Calu3 (cell line): ENCODE measurements around the gene SMAP2.

GRCh38 chr1:40373151-40374189, at the start of gene SMAP2:
TSS of gene SMAP2 (plus strand) at chr1:40373727.
- PRO-cap: bidirectional peak, plus-strand start at chr1:40373706, minus-strand start at chr1:40373512

DNA sequence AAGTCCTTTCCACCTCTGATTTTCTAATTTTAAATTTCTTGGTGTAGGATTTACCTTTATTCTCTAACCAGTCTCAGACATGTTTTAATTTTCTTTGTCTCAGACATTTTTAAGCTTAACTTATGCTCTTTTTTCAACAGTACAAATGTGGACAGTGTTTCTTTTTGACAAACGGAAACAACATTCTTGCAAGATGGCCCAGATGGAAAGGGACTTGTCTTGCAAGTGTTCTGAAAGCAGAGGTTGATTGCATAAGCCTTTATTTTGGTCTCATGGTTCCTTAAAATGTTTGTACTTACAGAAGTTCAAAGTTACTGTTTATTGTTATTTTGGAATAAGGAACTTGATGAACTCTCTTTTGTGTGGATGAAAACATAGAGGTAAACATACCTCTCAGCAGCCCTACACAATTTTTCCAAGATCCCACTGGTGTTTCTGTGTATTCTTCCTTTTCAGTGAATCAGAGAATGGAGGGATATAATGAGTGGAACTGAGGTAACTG, 22.9 kb downstream of the SMAP2 start:
- PRO-cap: no peak

- PRO-cap: no peak
Observed at GRCh38 chr1:40417450-40417649, 32.9 kb upstream of the ZFP69B start.

DNA sequence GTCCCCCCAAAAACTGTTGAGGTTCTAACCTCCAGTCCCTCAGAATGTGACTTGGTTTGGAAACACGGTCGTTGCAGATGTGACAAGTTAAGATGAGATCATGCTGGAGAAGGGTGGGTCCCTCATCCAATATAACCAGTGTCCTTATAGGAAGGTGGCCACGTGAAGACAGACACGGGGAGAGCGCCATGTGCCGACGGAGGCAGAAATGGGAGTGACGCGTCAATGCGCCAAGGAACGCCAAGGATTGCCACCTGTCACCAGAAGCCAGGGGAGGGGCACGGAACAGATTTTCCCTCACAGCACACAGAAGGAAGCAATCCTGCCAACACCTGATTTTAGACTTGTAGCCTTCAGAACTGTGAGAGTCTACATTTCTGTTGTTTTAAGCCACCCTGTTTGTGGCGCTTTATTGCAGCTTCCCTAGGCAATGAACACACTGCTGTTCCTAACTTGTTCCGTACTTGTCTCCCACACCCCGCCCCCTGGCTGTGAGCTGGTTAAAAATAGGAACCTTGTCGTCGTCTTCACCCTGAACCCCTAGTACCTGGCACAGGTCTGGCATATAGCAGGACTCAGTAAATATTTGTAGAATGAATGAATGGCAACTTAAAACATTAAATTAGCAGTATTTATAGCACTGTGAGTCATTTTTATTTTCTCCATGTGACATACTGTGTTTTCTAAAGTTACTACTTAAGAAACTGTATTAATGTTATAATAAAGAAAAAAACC, 14.2 kb downstream of the RIMS3 start:
- PRO-cap: no peak

DNA sequence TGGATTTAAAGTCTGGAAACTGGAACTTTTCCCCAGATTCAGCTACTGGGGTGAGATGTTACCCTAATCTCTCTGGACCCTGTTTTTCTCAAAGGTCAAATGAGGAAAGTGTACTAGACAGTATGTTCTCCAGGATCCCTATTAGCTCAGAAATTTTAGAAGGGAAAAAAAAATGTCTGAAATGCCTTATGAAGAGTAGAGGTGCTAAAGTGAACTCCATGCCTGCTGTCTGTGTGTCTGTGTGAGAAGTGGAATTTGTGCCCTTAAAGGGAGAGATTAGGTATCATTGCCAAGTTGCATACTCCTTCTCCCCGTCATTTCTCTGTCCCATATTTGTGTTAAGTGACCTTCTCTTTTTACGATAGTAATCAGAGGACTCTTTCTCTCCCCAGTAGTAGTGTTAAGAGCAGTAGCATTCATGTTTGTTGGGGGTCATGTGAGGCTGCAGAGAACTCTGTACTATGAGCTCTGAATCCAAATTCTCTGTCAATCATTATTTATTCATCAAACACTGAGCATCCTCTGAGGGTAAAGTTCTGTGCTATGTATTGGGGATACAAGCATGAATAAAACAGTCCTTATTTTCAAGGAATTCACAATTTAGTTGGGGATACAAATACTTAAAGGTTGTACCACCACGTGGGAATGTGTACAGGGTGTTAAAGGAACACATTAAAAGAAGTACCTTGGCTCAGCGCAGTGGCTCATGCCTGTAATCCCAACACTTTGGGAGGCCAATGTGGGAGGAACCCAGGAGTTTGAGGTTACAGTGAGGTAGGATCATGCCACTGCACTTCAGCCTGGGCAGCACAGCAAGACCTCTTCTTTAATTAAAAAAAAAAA, 25.0 kb upstream of the KCNQ4 start:
- PRO-cap: no peak

GRCh38 chr1:40784044-40784562, 516 bp downstream of the KCNQ4 start:
- PRO-cap: no peak

DNA sequence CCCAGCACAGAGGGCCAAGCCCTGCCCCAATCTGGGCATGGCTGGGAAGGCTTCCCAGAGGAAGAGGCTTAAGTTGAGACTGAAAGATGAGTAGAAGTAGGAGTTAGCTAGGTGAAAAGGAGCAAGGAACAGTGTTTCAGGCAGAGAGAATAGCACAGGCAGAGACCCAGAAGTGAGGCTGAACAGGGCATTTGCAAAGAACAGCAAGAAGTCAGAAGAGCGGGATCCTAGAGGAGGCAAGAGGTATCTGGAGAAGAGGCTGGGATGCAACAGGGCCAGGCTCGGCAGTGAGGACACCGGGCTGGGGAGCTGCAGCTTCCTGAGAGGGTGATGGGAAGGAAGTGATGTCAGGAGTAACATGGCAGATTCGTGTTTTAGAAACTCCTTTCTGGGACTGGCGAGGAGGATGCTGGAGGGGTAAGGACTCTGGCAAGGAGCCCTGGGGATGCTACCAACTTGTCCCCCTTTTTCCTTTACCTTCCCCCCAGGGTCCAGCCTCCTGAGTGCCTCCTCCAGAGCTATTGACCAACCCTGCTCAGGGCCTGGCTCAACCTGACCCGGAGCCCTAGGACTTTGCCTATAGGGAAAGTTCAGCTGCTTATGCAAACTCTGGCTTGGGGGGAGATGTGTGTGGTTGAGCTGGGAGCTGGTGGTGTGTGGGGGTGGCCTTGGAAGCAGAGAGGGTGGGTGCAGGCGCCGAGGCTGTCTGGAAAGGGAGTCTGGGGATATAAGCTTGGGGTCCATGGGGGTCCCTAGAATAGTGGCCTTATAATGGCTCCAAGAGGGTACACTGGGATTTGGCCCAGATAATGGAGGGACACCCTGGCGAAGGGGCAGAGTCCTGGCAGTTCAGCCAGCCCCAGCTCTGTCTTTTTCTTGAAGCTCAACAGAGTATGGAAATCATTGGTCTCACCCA, 13.9 kb downstream of the KCNQ4 start:
- PRO-cap: no peak

- PRO-cap: no peak
Observed at GRCh38 chr1:40859604-40860056, 2.5 kb downstream of the CITED4 start.

- PRO-cap: bidirectional peak, plus-strand start at chr1:40861497, minus-strand start at chr1:40861117
Observed at GRCh38 chr1:40860431-40861588, 1.4 kb downstream of the CITED4 start.

GRCh38 chr1:40986403-40987056, 7.0 kb downstream of the CTPS1 start:
- PRO-cap: no peak

DNA sequence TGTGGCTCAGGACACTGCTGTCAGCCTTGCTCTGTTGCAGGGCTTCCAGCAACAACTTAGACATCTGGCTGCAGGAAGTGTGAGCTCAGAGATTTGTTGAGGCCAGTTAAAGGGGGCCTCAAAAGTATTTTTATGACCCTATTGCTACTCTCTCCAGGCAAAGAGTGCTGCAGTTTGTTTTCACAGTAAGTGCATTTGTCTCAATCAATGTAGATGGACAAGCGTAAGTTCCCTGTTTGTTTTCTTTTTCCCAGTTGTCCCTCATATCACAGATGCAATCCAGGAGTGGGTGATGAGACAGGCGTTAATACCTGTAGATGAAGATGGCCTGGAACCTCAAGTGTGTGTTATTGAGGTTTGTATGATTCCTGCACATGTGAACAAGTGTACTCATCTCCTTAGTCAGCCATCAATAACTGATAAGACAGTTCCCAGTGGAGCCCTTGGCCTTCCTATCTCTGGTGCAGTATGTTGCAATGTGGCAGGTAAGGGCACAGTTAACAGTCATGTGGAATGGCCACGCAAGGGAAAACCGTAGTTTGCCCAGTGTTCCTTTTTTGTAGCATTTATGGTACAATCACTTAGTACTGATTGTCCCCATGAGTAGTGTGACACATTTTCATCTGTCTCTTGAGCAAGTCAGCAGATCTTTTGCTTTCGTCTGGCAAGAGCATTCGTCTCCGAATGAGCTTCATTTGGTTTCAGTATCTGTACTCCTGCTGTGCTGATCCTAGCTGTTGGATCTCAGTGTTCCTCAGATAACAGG, 7.8 kb downstream of the CTPS1 start:
- PRO-cap: no peak

DNA sequence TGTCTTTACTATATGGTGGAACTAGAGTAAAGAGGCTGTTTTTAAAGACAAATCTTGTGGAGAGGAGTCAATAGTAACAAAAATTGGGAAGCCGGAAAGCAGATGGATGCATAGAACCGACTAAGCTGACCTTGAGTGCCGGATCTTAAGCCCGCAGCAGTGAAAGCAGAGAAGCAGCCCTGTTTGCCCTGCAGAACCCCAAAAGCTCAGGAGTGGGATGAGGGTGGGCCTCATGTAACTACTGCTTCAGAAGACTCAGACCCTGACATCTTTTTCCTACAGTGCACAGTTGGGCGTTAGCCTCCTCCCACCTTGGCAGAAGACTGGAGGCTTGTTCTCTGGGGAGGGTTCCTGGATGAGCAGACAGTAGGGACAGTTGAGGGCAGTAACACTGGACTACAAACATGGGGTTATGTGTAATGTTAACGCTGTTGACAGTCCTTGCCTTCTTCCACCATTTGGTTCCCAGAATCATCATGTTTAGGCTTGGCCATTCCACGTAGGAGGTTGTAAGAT, 9.5 kb downstream of the CTPS1 start:
- PRO-cap: no peak

- PRO-cap: no peak
Observed at GRCh38 chr1:41023062-41024259, 1.9 kb upstream of the SLFNL1 start.

- PRO-cap: no peak
Observed at GRCh38 chr1:41423411-41424104, 60.9 kb downstream of the EDN2 start.

GRCh38 chr1:41495015-41495964, 10.8 kb upstream of the EDN2 start:
- PRO-cap: no peak

- PRO-cap: no peak
Observed at GRCh38 chr1:41498697-41499303, 14.3 kb upstream of the EDN2 start.

DNA sequence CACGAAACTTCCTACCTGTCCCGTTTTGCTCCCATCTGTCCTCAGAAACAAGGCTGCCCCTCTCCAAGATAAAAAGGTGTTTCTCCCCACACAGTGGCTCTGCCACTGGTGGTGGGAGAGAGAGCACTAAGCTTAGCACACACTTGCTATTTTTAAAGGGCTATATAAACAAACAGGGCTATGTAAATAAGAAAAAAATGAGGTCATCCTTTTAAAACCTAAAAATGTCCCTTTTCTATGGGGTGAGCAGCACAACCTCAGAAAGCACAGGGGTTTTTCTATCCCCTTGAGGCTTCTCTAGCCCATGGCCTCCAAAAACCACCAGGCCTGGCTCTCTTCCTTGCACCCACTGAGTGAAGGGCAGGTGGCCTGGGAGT, 138.8 kb upstream of the EDN2 start:
- PRO-cap: no peak

DNA sequence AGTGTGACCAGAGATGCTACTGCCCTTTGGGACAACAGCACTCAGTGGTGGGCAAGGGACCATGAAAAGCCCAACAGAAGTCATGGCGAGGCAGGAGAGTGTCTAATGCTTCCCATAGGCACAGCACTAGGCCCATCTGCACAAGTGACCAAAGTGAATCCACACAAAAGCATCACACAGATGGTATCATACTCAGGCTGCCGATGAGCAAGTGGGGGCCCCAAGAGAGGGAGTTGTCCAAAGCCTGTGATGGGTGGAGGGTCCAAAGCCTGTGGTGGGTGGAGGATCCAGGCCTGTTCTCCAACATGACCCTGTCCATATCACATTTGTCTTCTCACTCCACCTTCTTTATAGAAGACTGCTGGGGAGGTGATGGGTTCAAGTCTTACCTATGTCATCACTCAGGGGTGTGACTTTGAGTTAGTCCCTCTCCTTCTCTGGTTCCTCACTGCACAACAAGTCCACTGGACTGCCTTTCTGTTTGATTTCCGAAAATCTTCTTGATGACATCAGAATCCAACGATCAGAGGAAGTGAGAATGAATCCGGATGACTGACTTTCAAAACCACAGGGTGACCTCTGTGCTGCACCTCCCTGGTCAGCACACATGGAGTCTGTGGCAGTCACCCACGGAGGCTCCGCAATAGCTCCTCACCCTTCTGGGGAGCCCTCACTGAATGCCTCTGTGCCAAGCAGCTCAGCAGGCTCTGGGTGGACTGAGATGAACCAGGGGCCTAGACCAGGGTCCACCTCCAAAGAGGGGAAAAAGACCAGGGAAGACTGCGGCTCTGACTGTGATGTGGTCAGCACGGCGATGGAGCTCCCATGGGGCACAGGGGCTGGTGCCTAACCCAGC, 166.8 kb downstream of the HIVEP3 start:
- PRO-cap: no peak

DNA sequence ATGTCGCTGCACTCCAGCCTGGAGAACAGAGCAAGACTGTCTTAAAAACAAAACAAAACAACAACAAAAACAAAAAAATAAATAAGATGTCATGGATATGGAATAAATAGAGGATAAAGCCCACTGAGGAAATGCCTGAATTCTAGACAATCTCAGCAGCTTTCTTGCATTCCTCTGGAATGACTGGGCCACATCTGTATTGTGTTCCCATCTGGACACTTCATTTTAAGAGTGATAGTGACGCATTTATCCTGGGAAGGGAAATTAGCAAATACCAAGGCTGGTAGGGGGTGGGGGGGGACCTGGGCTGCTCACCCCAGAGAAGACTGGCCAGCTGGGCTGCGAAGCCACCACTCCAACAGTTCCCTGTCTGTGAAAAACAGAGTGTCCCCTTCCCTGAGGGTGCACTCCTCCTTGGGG, 106.3 kb downstream of the HIVEP3 start:
- PRO-cap: no peak

DNA sequence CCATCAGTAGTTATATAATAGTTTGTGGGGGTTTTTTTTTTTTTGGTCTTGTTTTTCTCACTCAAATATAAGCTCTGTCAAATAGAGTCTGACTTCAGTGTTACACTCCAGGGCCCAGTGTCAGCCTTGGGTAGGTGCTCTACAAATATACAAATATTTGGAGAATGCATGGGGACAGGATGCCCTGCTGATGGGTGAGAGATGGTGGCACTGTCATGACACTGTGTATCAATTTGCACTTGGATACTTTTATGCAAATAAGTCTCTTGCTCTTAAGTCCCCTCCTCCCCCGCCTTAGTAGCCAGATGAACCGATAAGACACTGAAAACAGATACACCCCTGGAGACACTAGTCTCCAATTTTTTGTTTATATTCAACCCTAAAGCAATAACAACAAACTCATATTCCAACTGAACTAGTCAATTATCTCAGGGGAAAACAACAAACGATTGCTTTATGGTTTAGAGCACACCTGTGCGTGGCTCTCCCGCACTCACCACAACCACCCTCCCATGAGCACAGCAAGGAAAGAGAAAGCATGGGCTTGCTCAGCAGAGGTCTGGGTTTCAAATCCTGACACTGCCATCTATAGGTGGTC, 50.5 kb downstream of the HIVEP3 start:
- PRO-cap: no peak